ENCODE results near the gene ZC3H11B.

DNA sequence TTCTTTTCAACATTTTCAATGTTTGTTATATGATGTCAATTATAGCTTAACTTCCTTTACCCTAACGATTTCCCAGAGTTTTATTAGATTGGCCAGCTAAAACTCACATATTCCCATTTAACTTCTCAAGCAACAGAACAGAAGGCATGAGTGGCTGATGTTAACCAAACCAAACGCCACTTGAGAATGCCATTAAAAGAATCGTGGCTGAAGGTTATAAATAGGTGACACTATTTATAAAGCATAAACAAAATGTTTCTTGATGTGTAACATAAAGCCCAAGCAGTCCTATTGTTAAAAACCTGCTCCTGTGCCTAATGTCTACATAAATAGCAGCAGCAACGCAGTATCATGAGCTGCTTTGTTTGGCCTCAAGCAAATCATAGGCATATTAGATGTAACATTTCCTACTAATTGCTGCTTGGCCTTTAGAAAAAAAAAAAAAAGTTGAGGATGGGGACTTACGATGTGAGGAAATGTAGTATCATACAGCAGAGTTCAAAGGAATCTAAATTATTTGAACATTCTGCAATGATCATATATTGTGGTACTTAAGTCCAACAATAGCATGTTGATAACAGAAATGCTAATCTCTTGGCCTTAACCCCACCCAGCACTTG, 106.0 kb downstream of the ESRRG start:
- PRO-cap, 3 experiments, result no peak in any of the 3 experiments

- PRO-cap, 3 experiments, result no peak in any of the 3 experiments
Observed at GRCh38 chr1:218351242-218351999, 6.3 kb downstream of the TGFB2 start.

DNA sequence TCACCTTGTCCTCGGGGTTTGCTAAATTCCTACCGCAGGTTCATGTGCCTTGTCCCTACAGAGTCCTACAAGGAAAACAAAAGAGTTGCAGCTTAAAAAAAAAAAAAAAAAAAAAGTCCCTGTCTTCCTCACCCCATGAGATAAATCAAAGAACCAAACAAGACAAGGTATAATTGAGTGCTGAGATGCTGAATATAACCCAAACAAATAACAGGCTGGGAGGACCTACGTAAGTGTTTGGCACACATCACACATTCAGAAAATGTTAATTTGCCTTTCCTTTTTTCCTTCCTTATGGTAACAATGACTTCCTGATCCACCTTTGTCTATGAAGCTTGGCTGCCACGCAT, 44.5 kb downstream of the ZC3H11B start:
- PRO-cap, 3 experiments, result no peak in any of the 3 experiments

DNA sequence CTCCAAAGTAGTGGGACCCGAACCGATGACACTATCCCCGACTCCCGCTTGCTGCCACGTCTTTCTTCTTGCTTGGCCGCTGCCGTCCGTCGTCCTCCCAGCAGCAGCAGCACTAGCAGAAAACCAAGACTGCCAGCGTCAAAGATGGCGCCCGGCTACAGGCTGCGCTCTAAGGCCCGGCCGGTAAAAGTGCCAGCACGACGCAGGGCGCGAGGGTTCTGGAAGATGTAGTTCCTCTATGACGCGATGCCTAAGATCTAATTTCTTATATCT, at the start of gene ZC3H11B:
Gene ZC3H11B (minus strand): TSS at position 131 of the 273 bp plus-strand sequence.
- PRO-cap, 3 experiments, result no peak in any of the 3 experiments

DNA sequence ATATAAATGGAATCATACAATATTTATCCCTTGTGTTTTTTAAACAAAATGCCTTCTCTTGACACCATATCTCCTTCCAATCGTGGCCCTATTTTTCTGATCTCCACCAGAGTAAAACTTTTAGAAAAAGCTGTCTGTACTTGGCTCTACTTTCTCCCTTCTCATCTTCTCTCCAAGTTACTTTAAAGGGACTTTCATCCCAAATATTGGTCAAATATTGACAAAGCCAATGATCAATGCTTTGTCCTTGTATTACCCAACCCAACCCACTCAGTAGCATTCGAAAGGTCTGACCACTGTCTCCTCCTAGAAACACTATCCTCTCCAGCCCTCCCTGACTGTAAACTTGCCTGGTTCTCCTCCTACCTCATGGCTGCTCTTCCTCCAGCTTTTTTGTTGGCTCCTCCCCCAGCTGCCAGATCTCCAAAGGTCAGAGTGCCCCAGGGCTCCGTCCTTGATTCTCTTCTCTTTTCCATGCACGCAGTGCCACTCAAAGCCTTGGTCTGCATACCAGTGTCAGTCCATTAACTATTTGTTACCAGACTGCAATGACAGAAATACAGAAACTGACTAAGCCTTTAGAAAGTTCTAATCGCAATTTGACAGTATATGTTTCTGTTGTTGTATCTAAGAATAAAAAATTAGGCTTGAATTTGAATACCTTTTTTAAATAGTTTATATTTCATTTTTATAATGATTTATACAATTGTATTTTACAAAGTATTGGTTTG, 44.4 kb downstream of the SLC30A10 start:
- PRO-cap, 3 experiments, result no peak in any of the 3 experiments

GRCh38 chr1:219940862-219941235, 12.5 kb upstream of the SLC30A10 start:
- PRO-cap, 3 experiments, result no peak in any of the 3 experiments

GRCh38 chr1:219994003-219994515, 52.2 kb downstream of the EPRS1 start:
- PRO-cap, 3 experiments, result no peak in any of the 3 experiments

DNA sequence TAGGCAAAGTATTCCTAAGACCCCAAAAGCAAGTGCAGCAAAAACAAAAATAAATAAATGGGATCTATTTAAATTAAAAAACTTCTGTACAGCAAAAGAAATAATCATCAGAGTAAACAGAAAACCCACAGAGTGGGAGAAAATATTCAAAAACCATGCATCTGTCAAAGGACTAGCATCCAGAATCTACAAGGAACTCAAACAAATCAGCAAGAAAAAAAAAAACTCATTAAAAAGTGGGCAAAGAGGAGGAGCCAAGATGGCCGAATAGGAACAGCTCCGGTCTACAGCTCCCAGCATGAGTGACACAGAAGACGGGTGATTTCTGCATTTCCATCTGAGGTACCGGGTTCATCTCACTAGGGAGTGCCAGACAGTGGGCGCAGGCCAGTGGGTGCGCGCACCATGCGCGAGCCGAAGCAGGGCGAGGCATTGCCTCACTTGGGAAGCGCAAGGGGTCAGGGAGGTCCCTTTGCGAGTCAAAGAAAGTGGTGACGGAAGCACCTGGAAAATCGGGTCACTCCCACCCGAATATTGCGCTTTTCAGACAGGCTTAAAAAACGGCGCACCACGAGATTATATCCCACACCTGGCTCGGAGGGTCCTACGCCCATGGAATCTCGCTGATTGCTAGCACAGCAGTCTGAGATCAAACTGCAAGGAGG, 27.2 kb downstream of the RAB3GAP2 start:
- PRO-cap, 3 experiments, result no peak in any of the 3 experiments

DNA sequence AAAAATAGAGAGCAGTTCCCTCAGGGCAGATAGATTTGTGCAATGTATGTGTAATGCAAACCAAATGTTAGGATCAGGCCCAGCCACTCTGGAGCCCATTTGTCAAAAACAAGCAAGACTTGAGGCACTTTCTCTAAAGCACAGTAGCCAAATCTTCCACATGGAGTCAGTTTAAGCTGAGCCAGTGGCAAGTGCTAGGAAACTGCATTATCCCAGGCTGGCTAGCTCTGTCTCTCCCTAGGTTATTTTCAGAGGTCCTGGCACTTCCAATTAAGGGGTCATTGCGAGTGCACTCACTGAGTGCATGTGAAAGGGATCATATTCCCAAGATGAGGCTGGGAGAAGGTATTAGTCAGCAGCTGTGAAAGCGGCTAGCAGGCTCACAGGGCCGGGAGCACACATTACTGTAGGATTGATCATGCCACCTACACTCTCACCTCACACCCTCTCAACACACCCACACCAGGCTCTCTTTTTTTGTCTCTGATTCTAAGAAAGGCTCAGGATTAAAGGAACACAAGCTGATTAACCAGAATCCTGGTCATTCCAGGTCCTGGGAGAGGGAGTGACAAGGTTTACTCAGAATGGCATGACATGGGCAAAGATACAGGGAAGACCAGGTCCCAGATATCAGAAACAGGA, 98.1 kb upstream of the RAB3GAP2 start:
- PRO-cap, 3 experiments, result no peak in any of the 3 experiments

DNA sequence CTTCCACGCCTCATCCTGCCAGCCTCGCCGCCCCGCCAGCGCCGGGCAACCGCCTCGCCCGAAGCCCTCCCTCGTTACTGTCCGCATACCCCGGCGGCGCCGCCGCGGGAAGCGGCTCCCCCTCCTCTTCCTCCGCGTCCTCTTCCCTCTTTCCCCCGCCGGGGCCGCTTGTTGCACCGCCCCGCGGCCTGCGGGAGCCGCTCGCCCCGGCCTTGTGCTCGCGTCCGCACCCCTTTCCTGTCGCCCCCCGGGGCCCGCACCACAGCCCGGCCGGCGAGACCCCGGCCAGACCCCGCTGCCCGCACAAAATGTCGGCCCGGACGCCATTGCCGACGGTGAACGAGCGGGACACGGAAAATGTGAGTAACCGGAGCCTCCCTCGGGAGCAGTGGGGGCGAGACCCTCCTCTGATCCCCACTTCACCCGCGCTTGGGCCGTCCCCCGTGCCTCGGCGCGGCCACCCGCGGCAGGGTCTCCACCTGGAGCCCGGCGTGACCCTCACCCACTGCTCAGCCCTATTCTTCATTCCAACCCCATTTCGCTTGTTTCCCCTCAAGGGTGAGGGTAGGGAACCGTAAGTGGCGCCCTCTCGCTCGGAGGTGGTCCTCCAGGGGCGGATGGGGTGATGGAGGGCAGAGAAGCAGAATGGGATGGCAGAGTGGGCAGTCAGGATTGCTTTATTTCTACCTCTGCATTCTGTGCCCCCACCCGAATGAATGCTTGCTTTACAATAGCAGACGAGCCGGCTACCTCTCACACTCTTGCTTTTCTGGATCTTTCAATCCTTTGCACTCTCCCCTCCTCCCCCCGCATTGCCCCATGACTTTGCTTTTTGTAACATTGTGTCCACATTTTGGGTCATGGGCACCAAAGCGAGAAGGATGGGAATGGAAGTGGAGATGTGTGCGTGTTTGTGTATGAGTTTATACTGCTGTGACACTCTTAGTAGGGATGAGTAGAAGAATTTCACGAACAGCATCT, 869 bp downstream of the MARK1 start:
- PRO-cap, 3 experiments, result peak in 2 of 3 experiments; most common plus-strand start position 86 of the sequence (in 1); most common minus-strand start position 79 of the sequence (in 2)

GRCh38 chr1:220618272-220618924, 71.8 kb upstream of the C1orf115 start:
- PRO-cap, 3 experiments, result no peak in any of the 3 experiments

GRCh38 chr1:220635305-220636130, 54.6 kb upstream of the C1orf115 start:
- PRO-cap, 3 experiments, result no peak in any of the 3 experiments

GRCh38 chr1:220642967-220643509, 47.1 kb upstream of the C1orf115 start:
- PRO-cap, 3 experiments, result no peak in any of the 3 experiments

DNA sequence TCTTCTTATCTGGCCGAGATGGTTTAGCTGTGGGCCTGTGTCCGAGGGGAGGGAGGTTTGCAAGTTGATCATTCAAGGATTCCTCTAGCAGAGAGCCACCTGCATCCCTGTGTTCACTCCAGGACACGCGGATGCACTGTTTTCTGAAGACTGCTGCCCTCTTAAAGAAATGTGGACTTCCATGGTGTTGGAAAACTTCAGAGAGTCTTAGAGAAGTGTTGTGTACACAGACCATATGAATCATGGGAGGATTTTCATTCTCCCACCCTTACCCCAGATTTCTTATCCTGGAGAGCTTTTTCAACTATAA, 1.6 kb downstream of the MTARC2 start:
- PRO-cap, 3 experiments, result no peak in any of the 3 experiments

- PRO-cap, 3 experiments, result no peak in any of the 3 experiments
Observed at GRCh38 chr1:220762715-220763251, 14.7 kb downstream of the MTARC2 start.

DNA sequence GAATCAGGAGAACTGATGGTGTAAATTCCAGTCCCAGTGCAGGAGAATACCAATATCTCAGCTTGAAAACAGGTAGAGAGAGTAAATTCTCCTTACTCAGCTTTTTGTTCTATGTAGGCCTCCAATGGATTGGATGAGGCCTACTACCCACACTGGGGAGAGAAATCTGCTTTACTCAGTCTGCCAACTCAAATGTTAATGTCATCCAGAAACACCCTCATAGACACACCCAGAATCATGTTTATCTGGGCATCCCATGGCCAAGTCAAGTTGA, 7.0 kb upstream of the HLX start:
- PRO-cap, 3 experiments, result no peak in any of the 3 experiments

DNA sequence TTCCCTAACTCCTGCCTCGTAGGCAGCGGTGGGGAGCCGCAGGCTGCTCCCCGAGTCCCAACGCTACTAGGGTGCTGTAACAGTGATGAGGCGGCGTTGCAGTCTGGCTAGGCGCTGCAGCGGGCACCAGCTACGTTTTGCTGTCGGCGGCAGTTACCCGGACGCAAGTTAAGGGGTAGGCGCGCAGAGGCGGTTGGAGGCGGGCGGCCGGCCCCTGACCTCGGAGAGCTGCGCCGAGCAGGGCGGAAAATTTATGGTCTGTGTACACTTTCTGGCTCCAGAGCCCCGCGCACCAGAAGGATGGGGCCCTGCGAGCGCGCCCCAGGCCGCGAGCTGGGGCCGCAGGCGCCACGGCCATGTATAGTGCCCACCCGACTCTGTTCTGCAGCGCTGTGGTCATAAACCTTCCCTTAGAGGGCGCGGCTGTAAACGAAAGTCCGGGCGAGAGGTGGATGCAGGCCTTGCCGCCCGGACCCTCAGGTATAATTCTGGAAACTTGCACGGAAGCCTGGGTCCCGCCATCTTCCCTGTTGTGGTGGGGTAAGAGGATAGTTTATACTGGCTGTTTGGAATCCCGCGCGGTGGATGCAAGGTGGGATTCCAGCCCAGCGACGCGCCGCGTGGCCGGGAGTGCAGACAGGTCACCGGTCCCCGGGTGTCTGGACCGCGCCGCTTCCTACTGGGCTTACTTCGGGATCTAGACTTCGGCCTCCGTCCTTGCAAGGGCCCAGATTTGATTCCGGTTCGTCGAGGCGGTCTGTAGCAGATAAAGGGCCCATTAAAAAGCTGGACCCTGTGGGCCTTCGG, 15.0 kb downstream of the HLX start:
- PRO-cap, 3 experiments, result no peak in any of the 3 experiments

DNA sequence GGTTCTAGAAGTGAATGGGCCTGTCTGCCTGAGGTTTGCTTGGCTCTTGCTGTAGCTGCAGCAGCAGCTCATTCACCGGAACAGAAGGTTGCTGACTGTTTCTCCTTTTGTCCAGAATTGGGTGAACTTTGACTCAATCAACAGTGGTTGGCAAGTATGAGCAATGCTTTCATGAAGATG, 82.7 kb downstream of the HLX start:
- PRO-cap, 3 experiments, result no peak in any of the 3 experiments

- PRO-cap, 3 experiments, result no peak in any of the 3 experiments
Observed at GRCh38 chr1:221046036-221046611, 166.9 kb downstream of the HLX start.

- PRO-cap, 3 experiments, result no peak in any of the 3 experiments
Observed at GRCh38 chr1:221548945-221549517, 192.9 kb downstream of the DUSP10 start.